HT-29 (cell line): ENCODE results near the gene AOX1.

GRCh38 chr2:197454793-197455575 lies 1.6 kb downstream of the COQ10B start:
- RAMPAGE, long total RNA, result no peak

- RAMPAGE, long total RNA, result no peak
Observed at GRCh38 chr2:197614583-197615024, 60.8 kb downstream of the RFTN2 start.

- RAMPAGE, long total RNA, result no peak
Observed at GRCh38 chr2:197674378-197674824, 986 bp downstream of the RFTN2 start.

GRCh38 chr2:197693330-197693709 lies 11.8 kb upstream of the MARS2 start:
- RAMPAGE, long total RNA, result no peak

DNA sequence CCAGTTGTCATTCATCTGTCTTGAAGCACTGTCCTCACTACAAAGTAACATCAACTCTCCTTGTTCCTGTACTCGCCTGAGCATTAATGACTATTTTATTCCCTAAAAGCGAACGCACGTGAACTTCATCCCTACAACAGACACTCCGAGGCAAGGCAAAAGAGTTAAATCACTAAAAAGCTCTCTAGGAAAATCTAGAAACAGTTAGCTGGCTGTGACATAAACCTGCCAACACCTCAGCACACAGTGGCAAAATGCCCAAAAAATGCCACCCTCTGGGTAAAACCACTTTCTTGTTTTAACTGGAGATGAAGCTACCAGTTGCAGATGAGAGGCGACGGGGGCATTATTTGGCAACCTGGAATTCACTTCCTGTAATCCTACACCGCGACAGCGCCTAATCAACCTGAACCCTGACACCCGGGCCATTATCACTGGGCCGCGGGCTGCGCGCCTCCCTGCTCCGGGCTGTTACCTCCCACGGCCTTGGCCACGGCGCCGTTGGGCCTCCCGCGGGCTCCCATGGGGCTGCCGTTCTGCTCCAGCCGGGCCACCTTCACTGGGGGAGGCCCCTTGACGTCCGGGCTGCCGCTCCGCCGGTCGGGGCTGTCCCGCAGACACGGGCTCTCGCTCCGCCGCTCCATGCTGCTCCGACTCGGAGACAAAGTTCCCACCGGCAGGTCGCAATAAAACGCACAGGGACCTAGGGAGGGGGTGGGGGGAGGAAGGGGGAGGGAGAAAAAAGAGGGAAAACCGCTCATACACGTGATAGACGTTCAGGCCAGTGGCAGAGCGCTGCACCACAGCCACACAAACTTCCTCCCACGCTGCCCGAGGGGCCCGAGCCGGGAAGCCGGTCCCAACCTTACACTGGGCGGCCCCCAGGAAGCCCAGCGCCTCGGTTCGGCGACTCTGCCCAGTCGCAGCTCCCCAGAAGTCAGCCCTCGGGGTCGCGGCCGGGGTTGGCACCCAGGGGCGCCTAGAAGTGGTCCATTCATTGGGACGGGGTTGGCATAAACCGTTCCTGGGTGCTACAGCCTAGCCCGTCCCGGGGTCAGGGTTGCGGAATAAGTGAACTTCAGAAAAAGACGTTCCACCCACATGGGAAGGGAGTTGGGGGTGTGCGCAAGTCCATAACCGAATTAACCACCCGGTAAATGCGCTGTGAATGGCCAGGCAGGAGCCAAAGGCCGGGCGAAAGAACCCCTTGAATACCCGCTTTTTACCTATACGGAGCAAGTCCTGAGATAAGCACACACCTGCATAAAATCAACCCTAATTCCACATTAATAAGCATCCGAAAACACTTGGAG lies 1.9 kb downstream of the SATB2 start:
- RAMPAGE, long total RNA, result no peak

- RAMPAGE, long total RNA, result no peak
Observed at GRCh38 chr2:199459203-199460138, 1.7 kb upstream of the SATB2 start.

- RAMPAGE, long total RNA, result no peak
Observed at GRCh38 chr2:199463075-199463965, 5.6 kb upstream of the SATB2 start.

DNA sequence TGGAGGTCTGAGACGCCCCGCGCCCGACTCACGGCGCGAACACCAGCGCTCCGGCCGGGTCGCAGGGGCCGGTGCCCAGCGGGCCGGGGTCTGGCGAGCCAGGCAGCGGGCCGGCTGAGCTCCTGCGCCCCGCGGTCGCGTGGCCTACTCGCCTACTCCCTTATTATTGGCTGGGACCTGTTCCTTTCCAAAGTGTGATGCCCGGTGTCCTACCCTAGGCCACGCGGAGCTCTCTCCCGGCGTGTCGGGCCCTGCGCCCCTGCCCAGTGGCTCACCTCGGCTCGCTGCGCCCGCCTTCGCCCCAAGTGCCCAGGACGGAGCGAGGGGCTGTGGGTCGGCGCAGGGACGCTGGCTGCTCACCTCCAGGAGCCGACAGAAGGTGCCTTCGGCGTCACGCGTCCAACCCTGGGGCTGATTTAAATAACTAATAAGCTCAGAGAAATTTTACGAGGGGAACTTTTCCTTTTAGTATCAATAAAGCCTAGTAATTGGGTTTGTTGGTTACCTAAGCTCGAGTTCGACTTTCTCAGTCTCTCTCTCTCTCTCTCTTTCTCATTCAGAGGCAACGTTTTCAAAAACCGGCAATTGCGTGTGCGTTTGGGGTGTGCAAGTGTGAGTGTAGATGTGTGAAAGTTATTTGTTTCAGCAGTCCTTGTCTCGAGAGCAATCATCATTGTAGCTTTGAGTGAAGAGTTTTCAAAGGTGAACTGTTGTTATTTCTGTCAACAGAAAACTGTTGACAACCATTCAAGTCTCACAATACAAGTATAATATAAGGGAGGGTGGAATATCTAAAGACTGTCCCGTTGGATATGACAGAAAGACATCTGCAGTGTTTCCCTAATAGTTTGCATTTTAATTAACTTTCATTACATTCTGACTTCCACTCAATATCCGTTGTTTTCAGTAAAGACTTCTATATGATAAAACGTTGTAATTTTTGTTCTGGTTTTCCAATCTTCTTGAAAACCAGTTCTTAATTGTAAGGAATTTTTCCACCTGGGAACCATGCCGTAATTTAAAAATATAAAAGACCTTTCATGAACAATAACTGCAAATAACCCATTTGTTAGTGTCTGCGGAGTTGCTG lies 7.2 kb upstream of the SATB2 start:
- RAMPAGE, long total RNA, result no peak

DNA sequence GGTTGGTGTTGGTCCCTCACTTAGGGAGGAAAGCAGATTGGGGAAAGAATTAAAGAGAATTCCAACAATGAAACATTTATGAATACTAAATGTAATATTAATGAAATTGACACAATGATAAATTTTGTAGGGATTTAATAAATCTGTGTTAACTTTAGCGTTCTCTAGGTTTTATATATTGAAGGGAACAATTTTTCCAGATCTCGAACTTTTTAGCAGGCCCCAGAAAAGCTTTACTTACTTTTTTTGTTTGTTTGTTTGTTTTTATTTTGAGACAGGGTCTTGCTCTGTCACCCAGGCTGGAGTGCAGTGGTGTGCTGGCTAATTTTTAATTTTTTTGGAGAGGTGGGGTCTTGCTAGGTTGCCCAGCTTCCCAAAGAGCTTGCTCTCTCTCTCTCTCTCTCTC lies 31.4 kb upstream of the SATB2 start:
- RAMPAGE, long total RNA, result no peak

DNA sequence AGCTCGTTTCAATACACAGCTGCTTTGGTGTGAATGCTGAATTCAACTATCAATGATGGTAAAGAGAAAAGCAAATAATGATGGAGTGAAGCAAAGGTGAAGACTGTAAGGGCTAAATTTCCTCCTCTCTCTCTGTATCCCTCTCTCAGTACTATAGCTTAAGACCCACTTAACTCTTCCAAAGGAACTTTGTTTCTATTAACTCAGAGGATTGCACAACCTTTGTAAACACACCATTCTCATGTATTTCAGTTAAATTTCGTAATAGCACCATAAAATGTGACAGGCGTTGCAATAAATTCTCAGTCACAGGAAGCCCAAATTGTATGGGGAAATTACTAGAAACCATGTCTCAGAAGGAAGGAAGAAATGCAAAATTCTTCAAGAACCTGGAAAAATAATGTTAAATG lies 112.3 kb downstream of the FTCDNL1 start:
- RAMPAGE, long total RNA, result no peak

GRCh38 chr2:199988225-199988724 lies 32.9 kb downstream of the MAIP1 start:
- RAMPAGE, long total RNA, result no peak

DNA sequence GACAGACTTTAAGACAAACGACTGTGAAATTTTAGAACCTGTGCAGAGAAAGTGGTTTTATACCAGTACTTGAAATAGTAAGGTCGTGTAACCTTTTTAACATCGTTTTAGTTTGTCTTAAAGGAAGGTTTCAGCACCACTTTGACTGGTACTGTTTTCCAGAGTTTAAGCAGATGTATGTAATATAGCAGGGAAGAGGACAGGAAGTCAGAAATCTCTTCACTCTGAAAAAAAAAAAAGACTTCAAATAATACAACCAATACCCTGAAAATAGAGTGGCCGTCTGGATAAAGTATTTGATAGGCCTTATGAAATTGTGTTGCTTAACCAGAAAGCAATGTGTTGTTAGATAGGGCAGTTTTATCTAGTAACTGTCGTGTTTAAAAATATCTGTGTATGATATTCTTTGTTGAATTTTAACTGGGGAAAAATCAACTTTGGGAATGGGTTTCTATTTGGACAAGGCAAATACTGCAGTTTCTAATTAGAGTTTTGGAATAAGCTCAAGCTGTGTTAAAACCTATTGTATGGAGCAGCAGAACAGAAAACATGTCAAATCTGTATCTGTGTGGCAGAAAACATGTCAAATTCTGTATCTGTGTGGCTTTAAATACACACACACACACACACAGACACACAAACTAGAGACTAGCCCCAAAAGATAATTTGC lies 1.7 kb downstream of the SPATS2L start:
- RAMPAGE, long total RNA, result no peak

DNA sequence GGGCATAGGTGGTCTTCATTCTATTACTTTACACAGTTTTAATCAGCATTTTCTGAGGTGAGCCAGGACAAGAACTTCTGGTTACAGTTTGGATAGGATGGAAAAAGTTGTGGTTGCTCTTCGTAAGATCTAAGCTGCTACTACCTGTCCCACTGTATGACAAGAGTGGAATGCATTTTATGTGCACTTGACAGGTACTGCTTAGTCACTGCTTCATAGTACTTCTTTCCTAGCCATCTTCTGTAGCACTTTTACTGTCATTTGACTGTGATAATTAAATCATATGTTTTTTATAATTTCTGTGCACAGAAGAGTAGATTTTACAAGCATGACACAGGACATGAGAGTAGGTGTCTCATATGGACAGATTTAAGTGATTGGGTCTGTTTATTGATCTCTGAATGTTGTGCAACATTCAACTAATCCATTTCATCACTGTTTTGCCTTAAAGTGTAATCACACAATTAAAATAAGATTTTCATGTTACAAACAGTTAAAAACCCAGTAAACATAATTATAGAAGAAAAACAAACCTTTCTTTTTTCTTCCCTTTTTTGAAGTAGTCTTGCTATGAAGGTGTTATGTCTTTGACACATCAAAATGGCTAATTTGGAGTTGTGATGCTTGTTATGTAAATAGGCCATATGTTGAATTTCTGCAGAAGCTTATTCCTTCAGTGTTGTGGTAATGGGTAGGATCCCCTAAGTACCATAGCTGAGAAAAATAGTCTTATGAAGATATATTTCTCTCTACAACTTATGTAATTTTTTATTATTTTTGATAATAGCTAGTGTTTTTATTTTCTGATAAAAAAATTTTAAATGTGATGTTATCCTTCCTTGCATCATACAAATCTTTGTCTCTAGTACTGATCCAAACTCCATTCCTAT lies 3.0 kb downstream of the SPATS2L start:
- RAMPAGE, long total RNA, result no peak

GRCh38 chr2:200378467-200379433 lies 72.3 kb downstream of the SPATS2L start:
- RAMPAGE, long total RNA, result no peak

DNA sequence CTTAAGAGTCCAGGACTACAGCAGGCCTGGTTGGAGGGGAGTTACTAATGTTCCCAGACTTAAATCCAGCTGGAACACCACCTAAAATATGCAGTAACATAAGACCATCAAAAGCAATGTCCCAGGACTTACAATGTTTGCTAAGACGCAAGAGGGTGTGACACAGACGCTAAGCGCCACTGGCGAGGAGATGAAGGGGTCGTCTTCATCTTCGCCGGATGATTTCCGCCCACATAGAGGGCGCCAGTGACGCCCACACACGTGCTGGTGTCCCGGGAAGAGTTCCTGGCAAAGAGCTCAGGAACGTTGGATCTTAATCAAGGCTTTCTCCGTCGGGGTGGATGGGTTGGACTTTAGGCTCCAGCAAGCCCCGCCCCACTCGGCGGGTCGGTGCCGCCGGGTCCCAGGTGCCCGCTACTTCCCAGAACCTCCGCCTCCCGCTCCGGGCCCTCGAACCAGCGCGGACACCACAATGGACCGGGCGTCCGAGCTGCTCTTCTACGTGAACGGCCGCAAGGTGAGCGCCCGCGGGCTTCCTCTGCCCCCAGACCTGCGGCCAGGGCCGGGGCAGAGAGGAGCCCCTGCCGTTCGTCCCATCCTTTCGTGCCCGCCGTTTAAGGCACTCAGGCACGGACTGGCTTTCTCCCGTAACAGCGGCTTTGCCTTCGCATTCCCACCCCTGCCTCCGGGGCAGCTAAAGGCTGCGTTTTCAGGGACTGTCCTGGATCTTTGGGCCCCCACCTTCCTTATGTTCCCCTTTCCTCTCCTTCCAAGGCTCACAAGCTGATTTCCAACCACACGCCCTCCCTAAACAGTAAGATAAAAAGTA lies at the start of gene AOX1:
AOX1 (plus strand) TSS at position 378 of the 829 bp plus-strand sequence.
- RAMPAGE, long total RNA, result no peak

- RAMPAGE, long total RNA, result no peak
Observed at GRCh38 chr2:200587045-200587523, 1.3 kb downstream of the AOX1 start.

- RAMPAGE, long total RNA, result no peak
Observed at GRCh38 chr2:200603931-200604465, 18.2 kb downstream of the AOX1 start.

GRCh38 chr2:200766146-200766513 lies 45.6 kb upstream of the BZW1 start:
- RAMPAGE, long total RNA, result no peak

- RAMPAGE, long total RNA, result no peak
Observed at GRCh38 chr2:200786750-200787268, 24.9 kb upstream of the BZW1 start.

- RAMPAGE, long total RNA, result no peak
Observed at GRCh38 chr2:201070894-201071474, 487 bp downstream of the HYCC2 start.